Mesenchymal stem cell of adipose (primary cell): ENCODE measurements around a stretch of chr20.

GRCh38 chr20:62489693-62489999, 13.9 kb upstream of the GATA5 start:
- CAGE, long polyA plus RNA, result no peak

DNA sequence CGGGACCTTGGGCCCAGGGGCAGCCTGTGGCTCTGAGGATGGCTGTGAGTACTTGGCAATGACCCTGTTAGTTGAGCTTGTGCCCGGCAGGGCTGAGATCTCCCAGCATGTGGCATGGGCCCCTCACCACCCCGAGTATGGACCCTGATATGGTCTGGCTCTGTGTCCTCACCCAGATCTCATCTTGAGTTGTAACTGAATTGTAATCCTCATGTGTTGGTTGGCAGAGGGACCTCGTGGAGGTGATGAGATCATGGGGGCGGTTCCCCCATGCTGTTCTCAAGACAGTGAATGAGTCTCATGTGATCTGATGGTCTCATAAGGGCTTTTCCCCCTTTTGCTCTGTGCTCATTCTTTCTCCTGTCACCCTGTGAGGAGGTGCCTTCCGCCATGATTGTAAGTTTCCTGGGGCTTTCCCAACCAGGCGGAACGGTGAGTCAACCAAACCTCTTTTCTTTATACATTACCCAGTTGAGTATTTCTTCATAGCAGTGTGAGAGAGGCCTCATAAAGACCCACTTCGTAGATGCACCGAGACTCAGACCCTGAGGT, 26.0 kb upstream of the GATA5 start:
- CAGE, long polyA plus RNA, result no peak

DNA sequence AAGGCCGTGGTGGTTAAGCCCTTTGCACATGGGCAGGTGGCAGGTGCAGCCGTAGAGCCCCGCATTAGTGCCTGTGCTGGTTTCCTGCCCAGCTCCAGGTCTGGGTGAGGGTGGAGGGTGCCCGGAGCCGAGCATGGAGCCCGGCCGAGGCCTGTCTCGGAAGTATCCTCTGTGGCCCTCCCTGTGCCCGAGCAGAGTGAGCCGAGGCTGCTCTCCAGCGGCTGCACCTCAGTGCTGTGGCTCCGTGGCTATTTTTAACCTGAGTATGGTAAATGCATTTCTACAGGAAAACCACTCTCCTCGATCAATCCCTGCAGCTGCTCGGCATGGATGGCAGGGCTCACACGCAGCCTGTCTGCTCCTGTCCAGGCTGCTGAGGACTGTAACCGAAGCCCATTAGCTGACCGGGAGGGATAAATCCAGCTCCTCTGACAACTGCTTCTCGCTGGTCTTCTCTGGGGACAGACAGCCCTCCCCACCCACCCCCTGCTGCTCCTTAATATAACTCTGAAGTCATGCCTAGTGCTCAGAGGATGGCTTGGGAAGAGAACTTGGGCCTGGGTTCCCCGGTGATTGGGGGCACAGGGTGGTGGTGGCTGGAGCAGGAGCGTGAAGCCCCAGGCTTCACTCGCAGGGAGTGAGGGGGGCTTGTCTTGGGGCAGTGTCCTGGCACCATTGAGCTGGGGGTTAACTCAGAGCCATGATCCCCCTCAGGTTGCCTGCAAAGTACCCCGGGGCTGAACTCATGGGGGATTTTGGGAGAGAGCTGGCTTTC, 36.5 kb upstream of the GATA5 start:
- CAGE, long polyA plus RNA, result no peak

GRCh38 chr20:62529748-62530368, 54.1 kb upstream of the GATA5 start:
- CAGE, long polyA plus RNA, result no peak

DNA sequence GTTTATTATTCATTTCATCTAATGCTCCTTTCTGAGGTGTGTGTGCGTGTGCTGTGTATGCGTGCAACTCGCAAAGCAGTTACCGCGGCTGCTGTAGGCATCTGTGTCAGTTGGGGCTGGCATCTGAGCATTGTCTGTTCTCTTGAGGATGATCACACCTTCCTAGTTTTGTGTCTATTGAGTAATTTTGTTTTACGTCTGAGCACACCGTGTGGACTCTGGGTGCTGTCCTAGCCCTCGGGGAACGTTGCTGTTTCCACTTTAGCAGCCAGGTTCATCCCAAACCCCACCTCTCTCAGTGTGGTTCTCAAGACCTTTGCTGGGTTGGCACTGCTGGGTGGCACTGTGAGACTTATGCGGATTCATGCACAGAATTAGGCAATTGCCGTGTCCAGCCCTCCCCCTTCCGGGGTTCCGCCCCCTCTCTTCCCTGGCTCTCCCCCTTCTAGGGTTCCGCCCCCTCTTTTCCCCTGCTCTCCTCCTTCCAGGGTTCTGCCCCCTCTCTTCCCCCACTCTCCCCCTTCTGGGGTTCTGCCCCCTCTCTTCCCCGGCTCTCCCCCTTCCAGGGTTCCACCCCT, 39.9 kb upstream of the SLCO4A1 start:
- CAGE, long polyA plus RNA, result no peak

- CAGE, long polyA plus RNA, result no peak
Measured at GRCh38 chr20:62646677-62647597, 4.6 kb downstream of the SLCO4A1 start.

DNA sequence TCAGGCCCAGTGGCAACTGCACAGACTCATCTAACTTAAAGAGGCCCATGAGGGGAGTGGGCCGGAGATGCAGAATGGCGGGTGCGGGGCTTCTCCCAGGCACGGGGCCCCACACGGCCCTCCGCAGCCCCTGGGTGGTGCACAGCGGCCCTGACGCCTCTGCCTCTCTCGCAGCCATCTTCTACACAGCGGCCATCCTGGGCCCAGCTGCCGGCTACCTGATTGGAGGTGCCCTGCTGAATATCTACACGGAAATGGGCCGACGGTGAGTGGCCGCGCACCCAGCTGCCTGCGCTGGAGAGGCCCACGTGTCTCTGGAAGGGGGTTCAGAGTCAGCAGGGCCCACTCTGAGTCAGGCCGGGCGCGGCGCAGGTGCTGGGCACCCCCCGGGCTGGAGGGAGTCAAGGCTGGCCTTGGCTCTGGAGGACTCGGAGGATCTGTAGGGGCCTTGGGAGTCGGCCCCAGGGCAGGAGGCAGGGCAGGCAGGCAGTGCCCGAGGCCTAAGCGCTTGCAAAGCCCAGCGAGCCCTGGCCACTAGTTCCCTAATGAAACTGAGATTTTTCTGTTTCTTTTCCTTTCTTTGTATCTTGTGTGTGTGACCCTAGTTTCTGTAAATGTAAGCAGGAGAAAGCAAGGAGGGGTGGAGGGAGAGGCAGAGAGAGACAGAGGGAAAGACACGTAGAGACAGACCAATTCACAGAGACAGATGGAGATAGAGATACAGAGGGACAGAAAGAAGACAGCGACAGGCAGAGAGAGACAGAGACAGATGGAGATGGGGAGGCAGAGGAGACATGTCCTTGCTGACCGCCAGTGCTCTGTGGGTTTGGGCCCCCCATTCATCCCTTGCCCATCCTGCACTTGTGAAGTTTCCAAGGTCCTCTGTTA, 16.4 kb downstream of the SLCO4A1 start:
- CAGE, long polyA plus RNA, result no peak

DNA sequence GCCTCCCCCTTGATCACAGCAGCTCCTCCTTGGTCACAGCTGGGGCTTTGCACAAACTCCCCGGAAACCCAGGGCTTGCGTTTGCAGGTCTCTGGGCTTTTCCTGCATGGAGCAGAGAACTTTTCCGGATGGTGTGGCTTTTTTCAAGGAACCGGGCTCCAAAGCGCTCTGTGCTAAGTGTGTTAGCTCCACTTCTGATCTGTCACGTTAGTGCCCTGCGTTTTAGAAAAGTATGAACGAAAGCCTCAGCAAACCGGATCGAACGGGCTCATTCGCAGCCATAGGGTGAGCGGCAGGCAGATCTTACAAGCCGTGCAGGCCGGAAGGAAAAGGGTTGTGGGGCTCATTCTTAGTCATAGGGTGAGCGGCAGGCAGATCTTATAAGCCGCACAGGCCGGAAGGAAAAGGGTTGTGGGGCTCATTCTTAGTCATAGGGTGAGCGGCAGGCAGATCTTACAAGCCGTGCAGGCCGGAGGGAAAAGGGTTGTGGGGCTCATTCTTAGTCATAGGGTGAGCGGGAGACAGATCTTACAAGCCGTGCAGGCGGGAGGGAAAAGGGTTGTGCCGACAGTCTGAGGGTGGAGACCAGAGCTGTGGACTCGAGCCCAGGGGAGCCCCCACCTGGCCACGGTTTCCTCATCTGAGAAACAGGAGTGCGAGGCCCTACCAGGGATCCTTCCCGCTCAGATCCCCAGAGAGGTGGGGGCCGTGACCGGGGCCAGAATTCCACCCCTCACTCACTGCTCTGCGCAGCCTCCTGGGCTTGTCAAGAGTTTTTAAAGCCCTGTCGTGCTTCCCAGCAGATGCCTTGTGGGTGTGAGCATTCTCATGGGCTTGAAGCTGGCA, 31.6 kb downstream of the NTSR1 start:
- CAGE, long polyA plus RNA, result no peak

GRCh38 chr20:62800596-62801381, 3.8 kb upstream of the OGFR start:
- CAGE, long polyA plus RNA, result no peak

DNA sequence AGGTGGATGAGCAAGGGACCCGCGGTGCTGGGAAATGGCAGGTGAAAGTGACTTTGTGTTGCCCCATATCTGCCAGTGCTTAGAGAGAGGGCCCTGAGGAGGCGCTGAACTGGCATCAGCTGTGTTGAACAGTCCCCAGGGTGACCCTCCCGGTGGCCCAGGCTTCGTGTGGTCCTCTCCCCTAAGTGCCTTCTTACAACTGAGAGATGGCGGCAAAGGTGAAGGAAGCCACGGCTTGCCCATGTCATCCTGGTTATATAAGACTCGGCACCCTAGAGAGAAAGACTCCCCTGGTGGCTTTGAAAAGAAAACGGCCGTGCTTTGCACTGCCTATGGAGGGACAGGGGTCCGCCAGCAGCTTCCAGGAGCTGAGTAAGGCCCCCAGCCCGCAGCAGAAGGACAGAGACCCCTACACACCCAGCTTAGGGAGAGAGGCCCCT, 738 bp upstream of the OGFR start:
- CAGE, long polyA plus RNA, result no peak

DNA sequence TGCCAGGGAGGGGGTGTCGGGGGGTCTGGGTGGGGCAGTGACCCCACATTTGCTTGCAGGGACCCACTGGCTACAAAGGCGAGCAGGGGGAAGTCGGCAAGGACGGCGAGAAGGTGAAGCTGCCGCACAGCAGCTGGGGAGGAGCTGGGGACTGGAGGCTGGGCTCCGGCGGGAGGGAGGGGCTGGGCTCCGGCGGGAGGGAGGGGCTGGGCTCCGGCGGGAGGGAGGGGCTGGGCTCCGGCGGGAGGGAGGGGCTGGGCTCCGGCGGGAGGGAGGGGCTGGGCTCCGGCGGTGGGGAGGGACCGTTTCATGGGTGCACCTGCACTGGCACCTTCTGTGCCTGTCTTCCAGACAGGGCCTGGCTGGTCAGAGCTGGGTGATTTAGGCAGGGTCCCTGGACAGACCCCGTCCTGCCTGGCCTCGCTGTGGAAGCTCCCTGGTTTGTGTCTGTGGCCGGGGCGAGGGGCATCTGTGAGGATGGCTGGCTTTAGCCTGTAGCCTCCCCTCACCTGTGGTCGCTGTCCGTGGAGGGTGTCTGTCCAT, 8.1 kb downstream of the COL9A3 start:
- CAGE, long polyA plus RNA, result no peak

DNA sequence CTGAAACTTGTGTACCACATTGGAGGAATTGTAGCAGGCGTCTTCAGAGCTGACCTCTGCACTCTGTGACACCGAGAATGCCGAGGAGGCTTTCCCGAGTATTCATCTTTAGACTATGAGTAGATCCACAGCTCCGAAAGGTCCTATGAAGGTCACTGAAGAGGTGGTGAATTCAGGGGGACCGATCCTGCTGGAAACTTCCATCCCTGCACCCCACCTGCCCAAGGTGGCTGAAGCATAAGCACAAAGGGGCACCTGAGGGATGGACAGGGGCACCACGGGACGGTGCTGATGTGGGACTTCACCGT, 24.5 kb downstream of the DIDO1 start:
- CAGE, long polyA plus RNA, result no peak

DNA sequence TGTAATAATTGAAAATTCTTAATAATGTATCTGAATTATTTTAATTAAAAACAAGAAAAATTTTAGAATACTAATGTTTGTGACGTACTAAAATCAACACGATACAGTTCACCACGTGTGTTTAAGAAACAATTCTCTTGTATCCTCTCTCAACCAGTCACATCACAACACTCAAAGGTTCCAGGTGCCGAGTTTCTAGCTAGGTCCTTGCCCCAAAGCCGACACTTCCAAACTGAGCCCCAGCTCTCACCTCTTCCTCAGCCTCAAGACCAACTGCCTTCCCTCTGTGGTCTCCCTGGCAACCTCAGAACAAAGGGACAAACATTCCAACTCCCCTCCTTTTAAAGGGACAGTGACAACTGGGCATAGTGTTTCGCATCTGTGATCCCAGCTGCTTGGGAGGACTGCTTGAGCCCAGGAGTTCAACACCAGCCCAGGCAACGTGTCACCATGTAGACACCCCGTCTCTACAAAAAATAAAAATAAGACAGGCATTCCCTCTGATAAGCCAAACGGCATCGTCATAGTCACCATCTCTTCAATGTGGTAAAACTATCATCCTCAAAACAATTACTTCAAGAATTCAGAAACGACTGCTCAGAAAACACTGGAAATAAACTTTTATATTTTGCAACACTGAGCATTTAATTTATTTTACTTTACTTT, 11.3 kb downstream of the DIDO1 start:
- CAGE, long polyA plus RNA, result no peak

DNA sequence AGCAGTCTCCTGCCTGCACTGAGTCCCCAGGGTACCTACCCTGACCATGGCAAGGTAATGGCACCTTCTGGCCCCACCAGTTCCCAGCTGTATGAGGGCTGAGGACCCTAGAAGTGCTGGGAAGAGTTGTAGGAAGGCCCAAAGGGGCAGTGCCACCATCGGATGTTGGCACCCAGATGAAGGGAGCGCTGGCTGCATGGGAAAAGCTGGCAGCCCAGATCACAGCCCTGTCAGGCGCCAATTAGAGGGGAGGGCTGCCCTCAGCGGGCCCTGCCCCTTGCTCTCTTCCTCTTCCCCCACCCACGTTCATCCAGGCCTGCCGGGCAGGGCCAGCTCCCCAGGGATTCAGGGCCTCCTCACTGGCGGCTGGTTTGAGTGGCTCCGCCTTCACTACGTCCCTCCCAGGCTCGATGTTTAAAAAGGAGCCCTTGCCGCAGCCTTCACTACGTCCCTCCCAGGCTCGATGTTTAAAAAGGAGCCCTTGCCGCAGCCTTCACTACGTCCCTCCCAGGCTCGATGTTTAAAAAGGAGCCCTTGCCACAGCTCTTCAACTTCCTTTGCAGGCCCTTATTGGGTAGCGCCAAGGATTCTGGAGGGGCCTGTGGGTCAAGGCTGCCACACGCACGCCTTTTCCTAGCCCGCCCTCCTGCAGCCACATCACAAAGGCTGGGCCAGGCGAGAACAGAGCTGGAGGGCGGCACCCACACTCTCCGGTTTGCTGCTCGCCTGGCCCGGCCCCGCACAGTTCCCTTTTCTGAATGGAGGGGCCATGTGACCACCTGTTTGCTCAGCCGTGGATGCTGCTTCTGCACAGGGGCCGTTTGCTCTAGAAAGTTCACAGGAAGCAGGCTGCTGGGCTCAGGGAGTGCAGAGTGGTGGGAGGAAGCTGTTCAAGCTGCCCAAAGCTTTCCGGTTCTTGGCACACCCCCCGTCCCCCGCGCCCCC, 1.4 kb downstream of the SLC17A9 start:
- CAGE, long polyA plus RNA, result no peak

DNA sequence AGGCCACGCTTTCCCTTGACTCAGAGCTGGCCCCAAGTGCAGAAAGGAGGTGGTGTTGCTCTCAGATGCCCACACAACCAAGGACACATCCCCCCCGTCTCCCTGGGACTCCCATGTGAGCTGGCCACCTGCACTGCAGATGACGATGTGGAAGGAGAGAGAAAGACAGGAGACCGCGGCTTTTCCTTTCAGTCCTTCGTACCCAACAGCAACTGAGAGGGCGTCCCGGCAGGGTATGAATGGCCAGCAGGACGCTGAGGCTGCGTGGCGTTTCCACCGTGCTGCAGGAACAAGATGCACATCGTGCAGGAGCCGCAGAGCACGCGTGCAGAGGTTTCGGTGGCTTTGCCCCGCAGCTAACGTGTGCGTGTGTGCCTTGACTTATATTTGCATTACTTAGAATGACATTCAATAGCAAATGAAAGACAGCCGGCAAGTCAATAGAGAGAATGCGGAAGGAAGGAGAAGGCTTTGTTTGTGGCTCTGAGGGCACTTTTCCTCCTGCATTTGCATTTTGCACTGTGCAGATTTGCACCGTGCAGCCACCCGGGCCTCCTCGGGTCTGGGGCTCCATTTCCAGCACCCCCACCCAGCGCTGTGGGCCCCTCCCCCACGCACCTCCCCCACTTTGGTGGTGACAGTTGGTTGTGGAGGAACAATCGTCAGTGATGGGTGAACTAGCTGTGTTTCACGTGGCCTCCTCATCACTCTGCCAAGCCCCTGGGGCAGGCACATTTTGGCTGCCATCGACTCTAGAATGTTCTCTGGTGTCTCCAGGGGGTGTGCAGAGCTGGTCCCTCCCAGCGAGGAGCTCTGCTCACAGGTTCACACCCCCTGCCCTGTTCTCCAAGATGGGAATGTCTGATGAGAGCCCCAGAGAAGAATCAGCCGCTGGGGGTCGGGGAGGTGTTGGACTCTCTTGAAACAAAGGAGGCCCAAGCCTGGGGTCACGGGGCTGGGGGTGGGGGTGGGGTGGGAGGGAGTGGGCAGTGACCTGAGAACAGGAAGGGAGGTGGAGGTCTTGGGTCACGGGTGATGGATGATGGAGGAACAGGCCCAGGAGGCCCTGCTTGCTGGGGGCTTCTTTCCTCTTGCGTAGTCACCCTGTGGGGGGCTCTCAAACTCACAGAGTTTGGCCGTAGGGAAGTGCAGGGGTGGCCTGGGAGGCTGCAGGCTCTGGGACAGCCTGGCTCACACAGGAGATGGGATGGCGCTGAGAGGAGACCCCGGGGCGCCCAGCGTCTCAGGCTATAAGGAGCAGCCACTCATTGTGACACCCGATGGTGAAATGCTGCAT, 26.6 kb upstream of the BHLHE23 start:
- CAGE, long polyA plus RNA, result no peak

DNA sequence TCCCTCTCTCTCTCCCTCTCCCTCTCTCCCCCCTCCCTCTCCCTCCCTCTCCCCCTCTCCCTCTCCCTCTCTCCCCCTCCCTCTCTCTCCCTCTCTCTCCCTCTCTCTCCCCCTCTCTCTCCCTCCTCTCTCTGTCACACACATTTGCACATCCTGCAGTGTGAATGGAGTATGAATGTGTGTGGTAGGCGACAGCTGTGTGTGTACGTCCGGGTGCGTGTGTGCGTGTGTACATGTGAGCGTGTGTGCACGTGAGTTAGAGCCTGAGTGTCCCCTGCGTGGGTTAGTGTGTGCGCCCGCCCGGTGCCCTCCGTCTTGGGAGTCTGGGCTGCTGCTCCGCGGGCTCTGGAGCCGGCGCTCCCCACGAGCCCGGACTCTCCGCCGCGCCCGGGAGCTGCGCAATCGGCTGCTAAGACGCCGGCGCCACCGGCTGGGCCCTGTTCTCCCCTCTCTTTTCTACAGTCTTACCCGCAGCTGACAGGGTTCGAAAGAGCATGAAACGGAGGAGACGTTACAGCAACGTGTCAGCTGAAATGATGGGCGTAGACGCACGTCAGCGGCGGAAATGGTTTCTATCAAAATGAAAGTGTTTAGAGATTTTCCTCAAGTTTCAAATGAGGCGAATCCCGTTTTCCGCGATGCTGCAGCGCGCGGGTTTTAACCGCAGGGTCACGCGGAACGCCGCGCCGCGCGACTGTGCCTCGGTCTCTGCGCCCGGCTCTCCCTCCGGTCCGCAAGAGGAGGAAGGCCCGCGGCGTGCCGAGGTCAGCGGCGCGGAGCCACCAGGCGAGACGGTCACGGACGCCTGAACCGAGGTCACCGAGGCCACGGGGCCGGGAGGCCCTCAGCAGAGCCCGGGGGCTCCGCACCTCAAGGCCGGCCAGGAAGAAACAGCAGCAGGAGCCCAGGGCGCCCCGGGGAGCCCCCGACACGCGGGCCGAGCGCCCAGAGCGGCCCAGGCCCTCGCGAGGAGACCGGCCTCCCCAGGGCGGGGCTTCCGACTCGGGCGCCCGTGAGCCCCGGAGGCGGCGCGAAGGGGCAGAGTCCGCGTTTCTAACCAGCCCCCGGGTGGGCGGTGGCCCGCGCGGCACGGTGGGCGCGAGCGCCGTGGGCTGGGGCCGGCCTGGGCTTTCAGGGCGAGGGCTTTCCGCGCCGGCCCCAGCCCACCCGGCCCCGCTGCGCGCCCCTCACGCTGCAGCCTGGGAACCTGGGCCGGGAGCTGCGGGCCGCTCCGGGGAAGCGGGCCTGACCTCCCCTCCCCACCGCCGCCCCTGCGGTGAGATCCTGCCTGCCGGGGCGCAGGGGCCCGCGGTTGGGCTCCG, 95.3 kb upstream of the BHLHE23 start:
- CAGE, long polyA plus RNA, result no peak

- CAGE, long polyA plus RNA, result no peak
Measured at GRCh38 chr20:63177754-63178007, 38.2 kb downstream of the YTHDF1 start.

DNA sequence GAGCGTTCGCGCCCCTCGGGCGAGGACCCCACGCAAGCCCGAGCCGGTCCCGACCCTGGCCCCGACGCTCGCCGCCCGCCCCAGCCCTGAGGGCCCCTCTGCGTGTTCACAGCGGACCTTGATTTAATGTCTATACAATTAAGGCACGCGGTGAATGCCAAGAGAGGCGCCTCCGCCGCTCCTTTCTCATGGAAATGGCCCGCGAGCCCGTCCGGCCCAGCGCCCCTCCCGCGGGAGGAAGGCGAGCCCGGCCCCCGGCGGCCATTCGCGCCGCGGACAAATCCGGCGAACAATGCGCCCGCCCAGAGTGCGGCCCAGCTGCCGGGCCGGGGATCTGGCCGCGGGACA, 37.5 kb downstream of the YTHDF1 start:
- CAGE, long polyA plus RNA, result no peak

- CAGE, long polyA plus RNA, result no peak
Measured at GRCh38 chr20:63254672-63254843, 295 bp upstream of the NKAIN4 start.

- CAGE, long polyA plus RNA, result no peak
Measured at GRCh38 chr20:63284089-63284500, 8.9 kb upstream of the COL20A1 start.